Thoracic aorta (tissue), 1 donor: ENCODE results near the genes IGFALS, RAB26 and CEMP1.

- RAMPAGE, long total RNA: no peak
Measured at GRCh38 chr16:1793566-1793948, at the start of gene IGFALS. IGFALS (minus strand) TSS chr16:1793705.

DNA sequence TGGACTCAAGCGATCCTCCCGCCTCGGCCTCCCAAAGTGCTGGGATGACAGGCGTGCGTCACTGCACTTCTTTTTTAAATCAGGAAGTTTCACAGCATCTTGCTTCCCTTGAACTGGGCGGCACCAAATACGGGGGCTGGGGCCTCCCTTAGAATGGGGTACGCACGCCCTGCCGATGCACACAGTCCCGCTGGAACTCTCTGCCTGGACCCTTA is 917 bp downstream of the HAGH start:
- RAMPAGE, long total RNA: no peak

DNA sequence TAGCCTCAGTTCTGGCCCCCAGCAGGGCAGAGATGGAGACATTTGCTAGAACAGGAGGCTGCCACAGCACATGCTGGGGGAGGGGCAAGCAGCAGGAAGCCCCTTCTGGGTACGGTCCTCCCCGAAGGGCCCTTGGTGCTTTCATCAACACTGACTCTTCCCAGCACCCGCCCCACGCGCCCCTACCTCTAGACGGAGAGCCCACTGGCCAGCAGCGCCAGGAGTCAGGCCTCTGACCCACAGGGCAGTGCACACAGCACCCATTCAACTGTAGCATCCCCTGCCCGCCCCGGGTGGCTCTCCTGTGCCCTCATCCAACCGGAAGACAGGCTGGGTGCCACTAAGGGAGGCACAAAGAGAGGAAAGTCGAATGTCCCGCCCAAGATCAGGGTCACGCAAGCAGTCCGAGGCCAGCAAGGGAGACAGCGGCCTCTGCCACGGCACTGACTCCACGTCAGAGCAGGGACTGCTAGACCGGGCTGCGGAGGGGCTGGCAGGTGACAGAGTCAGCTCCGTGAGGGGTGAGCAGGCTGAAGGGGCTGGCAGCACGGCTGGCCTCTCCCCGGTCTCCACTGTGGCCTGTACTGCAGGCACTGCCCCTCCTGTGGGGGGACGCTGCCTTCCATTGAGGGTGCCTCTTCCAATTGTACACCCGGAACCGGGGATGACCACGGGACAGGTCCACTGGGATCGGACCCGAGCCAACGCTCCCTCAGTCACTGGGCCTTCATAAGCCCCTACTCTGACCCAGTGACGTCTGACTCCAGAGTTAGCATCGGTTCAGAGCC is 9.8 kb downstream of the MSRB1 start:
- RAMPAGE, long total RNA: no peak

DNA sequence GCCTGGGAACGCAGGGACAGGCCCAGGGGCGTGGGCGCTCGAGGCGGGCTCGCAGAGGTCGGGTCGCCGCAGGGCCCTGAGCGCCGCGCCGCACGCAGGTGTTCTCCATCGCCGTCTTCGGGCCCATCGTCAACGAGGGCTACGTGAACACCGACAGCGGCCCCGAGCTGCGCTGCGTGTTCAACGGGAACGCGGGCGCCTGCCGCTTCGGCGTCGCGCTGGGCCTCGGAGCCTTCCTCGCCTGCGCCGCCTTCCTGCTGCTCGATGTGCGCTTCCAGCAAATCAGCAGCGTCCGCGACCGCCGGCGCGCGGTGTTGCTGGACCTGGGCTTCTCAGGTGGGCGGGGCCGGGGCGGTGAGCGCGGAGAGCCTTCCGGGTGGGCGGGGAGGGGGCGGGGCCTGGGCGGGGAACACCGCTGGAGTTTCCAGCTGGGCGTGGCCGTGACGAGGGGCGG is 2.1 kb downstream of the SYNGR3 start:
- RAMPAGE, long total RNA: no peak

- RAMPAGE, long total RNA: no peak
Measured at GRCh38 chr16:2000874-2001324, 11.1 kb downstream of the SYNGR3 start.

GRCh38 chr16:2007887-2008580 is 11.6 kb upstream of the NPW start:
- RAMPAGE, long total RNA: no peak

GRCh38 chr16:2036123-2036679 is 9.5 kb downstream of the NHERF2 start:
- RAMPAGE, long total RNA: no peak

GRCh38 chr16:2048522-2048872 is 712 bp downstream of the TSC2 start:
- RAMPAGE, long total RNA: no peak

- RAMPAGE, long total RNA: no peak
Measured at GRCh38 chr16:2148348-2149402, at the start of gene RAB26. RAB26 (plus strand) TSS chr16:2148625.

DNA sequence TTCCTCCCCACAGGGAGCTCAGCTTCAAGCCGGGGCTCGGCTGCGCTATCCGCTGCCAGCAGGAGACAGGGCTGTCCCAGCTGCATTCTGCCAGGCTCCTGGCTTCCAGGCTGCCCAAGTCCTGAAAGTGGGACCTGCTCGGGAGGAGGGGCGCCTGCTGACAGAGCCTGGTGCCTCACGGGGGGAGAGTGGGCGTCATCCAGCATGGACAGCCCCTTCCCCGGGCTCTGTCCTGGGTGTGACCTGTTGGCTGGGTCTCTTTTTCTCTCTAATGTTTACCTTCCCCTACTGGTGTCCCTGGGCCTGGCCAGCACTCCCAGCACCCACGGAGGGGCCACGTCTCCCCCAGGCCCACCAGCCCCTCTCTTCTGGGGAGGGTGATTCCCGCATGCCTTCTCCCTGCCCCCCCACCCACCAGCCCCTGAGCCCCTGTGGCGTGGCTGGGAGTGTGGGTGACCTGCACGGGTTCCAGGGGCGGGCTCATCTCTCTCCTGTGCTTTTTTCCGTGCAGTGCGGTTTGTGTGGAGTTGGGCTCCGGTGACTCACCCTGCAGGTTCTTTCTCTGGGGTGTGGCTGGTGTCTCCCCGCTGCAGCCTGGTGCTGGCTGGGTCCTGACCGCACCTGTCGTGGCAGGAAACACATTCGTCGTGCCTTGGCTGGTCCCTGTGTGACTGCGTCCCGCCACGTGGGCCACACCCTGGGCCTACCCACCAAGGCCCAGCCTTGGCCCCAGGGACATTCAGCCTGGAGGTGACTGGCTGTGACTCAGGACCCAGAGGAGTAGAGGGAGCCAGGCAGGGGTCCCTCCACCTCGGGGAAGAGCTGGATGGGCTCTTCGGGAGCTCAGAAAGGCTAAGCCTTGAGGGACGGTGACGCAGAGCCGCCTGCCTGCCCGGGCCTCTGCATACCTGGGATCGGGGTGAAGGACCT is 7.5 kb downstream of the TRAF7 start:
- RAMPAGE, long total RNA: no peak

DNA sequence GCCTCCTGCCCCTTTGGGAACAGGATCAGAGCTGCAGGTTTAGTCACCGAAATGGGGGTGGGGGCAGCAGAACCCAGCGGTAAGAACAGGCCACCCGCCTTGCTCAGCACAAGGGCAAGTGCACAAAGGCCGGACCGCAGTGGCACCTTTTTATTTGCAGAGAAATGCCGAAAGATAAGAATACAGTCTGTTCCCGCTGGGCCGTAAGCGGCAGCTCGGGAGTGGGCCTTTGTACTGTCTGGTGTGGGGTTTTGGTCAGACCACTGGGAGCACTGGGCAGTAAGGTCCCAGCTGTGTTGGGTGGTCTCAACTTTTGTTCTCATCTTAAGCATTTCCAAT is 585 bp upstream of the ECI1 start:
- RAMPAGE, long total RNA: no peak

DNA sequence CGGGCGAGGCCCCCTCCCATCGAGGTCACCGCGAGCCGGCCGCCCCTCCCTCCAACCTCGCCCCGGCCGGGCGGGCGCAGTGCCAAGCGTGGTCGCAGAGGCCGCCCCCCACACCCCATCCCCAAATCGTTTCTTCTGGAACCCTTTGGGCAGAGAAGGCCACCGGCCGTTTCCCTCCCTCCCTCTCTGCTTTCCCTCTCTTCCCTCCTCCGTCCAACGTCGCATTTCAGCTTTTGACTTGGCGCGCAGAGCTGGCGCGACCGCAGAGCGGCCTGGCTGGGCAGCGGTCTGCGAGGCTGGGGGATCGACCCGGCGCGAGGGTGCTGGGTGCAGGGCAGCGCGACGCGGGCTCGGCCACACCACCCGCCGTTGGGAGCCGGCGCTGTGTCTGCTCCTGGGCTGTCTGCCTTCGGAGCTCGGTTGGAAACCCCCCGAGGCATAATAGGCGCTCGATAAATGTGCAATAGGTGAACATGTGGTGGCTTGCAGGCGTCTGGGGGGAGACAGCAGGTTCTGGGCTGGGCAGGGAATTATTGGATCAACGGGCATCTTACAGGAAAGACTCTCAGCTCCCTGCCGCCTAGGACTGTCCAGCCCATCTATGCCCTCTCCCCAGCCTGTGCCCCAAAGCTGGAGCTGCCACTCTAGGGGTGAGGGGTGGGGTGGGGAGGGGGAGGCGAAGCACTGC is 2.8 kb upstream of the NTN3 start:
- RAMPAGE, long total RNA: no peak

- RAMPAGE, long total RNA: no peak
Measured at GRCh38 chr16:2468846-2469985, 1.9 kb upstream of the NTN3 start.

DNA sequence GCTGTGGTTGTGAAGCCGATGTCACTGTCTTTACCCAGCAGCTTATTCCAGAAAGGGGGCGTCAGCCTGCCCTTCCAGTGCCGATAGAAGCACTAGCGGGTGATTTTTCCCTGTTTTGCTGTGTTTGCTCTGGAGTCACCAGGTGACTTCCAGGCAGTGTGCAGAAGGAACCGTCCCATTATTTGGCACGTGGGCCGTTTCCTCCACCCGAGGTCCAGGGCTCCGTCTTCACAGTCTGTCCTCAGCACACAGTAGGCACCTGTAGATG is 1.0 kb downstream of the TBC1D24 start:
- RAMPAGE, long total RNA: no peak

GRCh38 chr16:2512783-2513512 is 804 bp upstream of the ATP6V0C start:
- RAMPAGE, long total RNA: no peak

DNA sequence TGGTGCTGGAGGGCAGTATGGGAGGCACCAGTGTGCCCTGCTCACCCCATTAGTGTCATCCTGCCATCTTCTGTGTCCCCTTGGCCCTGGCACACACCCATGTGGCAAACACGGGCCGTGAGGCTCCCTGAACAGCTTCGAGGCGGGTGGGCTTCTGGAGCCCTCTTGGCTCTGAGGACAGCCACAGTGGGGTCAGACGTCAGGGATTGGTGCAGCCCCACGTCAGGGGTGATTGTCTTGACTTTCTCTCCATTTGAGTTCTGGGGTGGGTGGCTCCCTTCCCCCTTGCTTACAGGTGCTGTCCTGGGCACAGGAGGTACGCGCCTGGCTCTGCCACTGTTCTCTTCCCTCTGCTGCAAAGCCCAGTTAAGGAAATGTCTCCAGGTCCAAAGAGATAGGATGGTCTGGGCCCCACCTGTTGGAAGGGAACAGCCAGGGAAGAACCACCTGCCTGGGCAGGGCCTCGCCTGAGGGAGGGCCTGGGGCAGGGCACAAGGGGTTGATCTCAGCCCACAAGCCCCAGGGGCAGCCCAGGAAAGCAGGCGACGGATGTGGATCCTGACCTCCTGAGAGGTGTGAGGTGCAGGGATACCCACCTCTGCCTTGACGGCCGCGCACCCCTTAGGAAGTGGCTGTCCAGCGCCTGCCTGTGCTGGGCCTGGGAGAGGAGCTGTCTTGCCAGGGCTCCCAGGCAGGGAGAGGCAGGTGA is 765 bp downstream of the CEMP1 start:
- RAMPAGE, long total RNA: no peak

DNA sequence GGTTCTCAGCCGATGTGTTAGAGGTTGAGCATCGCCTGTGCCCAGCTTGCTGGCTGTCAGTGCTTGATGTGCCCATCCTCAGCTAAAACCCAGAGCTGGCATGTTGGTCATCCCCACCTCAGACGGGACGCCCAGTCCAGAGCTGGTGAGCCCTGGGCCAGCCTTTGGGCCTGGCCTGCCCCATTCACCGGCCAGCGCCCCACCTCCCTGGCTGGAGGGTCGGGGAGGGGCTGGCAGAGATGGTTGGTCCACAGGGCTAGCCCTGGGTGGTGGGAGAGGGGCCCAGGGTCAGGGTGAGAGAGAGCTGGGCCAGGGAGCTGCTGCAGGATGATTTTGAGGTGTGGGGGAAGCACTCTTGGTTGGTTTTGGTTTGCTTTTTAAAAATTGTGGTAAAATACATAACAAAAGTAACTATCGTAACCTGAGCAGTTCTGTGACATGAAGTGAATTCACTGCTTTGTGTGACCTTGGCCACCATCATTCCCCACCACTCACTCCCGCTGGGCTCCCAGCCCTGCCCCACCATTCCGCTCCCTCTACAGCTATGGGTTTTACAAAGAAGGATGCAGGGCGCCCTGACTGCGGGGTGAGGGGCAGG is at the start of gene CEMP1:
Gene CEMP1 (minus strand): TSS at position 411 of the 598 bp plus-strand sequence.
- RAMPAGE, long total RNA: no peak

GRCh38 chr16:2538462-2538983 is 702 bp downstream of the PDPK1 start:
- RAMPAGE, long total RNA: no peak

- RAMPAGE, long total RNA: no peak
Measured at GRCh38 chr16:2602749-2603046, 64.9 kb downstream of the PDPK1 start.

GRCh38 chr16:2753240-2753556 is 760 bp downstream of the SRRM2 start:
- RAMPAGE, long total RNA: no peak